ENCODE measurements around a stretch of chr18.

DNA sequence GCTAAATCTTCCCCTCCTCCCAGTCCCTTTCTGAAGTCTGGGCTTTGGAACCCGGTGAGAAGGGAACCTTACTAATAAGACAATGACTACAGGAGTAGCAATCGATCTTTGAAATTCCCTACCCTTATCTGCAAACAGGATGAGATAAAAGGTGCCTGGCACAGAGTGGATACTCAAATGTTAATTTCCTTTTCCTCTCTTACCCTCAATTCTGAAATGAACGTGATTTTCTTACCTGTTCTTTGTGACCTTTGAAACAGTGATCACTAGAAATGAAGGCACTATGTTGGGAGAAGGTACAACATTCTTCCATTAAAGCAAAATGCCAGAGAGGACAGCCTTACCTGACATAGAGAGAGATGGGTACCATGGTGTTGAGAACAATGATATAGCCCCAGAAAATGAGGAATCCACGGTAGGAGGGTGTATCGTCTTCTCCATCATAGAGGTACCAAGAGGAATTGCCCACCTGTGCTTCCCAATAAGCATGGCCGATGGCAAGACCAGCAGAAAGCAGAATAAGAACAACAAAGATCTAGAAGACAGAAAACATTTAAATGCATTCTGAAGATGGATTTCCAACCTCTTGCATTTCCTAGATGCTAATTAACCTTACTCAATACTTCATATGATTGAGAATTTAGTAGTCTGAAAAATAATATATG is 70.0 kb upstream of the NARS1 start:
- PRO-cap = no peak

DNA sequence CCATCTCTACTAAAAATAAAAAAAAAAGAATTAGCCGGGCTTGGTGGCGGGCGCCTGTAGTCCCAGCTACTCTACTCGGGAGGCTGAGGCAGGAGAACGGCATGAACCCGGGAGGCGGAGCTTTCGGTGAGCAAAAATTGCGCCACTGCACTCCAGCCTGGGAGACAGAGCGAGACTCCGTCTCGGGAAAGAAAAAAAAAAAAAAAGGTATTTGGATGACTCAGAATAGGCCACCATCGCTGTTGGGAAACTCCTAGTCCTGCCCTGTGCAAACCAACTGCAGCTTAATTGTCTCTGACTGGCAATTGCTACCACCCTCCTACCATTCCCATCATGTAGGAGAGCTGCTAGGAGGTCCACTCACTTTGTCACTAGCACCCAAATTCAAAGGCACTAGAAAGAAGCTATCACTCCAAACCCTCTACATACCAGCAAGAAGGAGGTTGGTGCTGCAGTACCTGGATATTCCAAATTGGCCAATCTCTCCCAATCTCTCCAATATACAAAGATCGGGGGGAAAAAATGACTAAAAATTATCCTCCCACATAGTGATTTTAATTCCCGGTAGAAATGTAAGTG is 43.4 kb downstream of the ATP8B1 start:
- PRO-cap = no peak

GRCh38 chr18:57776722-57777424 is 26.2 kb downstream of the ATP8B1 start:
- PRO-cap = no peak

GRCh38 chr18:57793397-57794275 is 9.5 kb downstream of the ATP8B1 start:
- PRO-cap = no peak

DNA sequence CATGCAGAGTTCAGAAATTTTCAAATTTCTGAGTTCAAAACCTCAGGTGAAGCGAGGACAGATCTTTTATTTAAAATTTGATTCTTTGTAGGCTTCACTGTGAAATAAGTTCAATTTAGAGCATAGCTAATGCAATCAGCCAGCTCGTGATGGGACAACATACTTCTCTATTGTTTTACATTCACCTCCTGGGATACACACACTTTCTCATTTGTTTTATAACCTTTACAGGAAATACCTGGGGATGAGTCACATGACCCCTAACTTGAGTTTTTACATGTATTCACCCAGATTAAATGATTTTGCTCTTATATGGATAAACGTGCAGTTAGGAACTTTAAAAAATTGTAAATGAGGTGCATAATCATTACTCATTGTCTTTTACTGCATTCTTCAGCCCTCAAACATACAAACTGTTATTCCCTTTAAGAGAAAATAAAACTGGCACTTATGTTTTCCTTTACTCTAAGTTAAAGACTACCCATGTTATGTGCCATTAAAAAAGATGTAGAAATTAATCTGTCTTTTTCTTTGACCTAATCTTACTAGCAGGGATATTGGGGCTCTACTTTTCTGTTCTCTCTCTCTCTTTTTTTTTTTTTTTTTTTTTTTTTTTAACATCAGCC is 152.2 kb downstream of the NEDD4L start:
- PRO-cap = no peak

DNA sequence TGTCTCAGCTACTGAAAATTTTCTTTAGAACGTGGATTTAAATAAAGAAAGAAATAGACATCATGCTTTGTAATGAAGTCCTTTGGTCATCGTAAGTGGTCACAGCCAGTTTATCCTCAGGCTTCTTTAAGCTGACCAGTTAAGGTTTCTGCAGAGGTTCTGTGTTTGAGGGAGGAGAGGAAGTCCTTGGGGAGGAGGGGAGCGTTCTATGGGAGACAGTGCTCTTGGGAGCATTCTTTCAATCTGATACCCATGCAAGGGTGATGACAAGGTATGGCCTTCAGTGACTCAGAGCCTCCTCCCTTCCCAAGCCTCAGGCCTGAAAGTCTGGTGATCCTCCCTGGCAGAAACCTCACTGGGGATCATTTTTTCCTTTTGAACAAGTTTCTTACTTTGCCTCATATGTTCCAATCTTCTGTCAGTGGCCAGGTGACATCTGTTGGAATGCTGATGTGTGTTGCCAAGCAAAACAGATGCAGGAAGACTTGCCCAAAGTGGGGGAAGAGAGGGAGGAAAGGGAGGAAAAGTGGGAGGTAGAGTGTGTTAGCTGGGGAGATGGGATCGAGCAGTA is 224.7 kb downstream of the NEDD4L start:
- PRO-cap = no peak

DNA sequence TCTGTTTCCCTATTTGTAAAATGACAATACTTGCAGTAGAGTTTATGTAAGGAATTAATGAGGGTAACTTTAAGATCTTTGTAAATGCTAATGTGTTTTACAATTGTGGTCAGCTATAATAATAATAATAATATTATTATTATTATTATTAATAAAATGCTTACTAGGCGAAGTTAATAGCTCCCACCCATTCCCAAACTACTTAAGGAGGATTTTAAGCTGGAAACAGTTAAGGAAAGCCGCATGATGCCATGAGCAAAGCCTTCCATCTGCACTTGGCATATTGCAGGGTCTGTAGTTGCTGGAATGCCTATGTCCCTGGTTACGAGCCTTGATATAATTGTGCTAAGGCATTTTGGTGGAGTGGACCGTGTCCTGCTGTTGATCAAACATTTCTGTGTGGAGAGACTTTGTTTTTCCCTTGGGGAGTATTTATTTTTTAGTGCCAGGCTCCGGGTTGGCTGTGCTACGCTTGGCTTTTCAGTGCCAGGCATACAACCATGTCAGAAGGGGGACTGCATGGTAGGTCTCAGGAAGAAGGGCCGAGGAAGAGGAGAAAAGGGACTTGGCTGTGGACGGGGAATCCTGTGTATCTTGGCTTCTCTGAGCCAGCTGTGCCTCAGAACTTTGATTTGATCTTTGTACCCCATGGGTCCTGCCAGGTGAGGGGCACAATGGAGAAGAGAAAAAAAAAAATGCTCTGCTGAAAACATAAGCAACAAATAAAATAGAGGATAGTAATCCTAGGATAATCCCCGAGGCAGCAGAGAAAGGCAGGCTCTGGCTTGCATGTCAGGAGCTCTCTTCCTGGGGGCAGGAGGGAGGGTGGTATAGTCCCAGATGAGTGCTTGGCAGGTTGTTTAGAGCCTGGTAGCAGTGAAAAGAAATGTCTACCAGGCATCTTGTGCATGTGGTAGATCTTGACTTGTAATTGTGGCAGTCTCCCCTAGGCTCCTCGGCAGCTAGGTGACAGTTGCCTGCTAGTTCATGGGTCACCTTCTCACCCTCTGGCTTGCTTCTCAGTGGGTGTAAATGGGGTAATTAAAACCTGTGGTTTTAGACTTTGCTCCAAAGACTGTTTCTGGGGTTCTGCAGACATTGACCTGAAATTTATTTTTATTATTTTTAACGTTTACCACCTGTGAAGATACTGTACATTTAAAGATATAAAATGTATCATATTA is 232.9 kb downstream of the NEDD4L start:
- PRO-cap = no peak

- PRO-cap = no peak
Observed at GRCh38 chr18:58310393-58311039, 266.5 kb downstream of the NEDD4L start.

GRCh38 chr18:58315468-58316341 is 271.7 kb downstream of the NEDD4L start:
- PRO-cap = no peak

DNA sequence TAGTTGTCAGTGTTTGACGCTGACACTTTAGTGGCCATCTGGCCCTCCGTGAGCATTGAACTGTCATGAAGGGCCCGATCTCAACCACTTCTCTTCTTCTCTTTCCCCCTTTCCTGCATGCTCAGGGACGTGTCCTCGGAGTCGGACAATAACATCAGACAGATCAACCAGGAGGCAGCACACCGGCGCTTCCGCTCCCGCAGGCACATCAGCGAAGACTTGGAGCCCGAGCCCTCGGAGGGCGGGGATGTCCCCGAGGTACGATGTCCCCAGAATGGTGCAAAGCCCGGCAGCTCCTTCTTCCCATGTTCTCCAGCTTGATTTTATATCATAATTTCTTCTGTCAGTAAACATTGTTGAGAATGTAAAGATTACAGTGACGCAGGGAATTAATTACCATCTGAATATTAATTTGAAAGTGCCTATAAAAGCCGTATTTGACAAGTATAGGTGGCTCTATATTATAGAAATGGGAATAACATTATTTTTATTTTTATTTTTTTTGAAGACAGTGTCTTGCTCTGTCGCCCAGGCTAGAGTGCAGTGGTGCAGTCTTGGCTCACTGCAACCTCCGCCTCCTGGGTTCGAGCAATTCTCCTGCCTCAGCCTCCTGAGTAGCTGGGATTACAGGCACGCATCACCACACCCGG is 285.0 kb downstream of the NEDD4L start:
- PRO-cap = no peak

- PRO-cap = no peak
Observed at GRCh38 chr18:58340529-58341148, 288.3 kb downstream of the ALPK2 start.

DNA sequence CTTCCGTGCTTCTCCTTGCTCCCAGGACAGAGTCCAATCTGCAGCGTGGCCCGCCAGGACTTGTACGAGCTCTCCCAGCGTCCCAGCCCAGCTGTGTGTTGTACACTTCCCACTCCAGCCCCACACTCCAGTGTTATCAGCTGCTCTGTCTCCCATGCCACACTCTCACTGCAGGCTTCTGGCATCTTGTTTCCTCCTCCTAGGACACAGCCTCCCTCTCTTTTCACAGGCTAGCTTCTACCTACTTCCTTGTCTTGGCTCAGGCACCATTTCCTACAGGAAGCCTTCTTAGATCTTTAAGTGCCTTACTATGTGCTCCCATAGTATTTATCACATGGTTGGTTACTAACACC is 199.4 kb downstream of the ALPK2 start:
- PRO-cap = no peak

- PRO-cap = no peak
Observed at GRCh38 chr18:58444123-58444854, 184.6 kb downstream of the ALPK2 start.

GRCh38 chr18:58452900-58453940 is 175.7 kb downstream of the ALPK2 start:
- PRO-cap = no peak

DNA sequence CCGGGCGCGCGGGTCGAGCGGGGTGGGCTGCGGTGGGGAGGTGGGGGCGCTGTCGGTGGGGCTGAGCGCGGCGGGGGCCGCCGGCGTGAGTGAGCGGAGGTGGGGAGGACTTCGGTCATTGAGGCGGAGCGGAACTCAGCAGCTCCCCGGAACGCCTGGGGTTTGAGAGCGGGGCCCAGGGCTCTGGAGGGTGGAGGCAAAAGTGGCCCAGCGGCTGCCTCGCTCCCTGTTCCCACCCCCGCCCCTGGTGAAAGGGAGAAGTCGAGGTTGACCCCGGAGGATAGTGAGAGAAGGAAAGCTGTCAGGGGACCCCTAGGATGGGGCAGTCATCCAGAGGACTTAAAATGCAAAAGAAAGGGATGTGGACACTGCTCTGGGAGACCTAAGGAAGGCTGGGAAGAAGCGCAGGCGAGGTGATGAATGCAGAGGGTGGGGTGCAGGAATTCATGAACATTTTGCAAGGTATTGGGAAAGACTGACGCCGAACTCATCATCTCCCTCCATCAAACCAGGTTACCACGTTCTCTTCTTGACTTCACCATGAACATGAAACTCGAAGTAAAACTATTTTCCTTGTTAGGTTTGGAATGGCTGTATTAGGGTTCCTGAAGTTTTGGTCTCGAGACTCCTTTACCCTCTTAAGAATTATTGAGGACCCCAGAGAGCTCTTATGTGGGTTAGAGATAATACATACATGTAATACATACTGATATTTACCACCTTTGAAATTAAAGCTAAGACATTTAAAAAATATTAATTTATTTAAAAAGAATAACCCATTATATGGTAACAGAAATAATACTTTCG is 813 bp downstream of the MALT1 start:
- PRO-cap = no peak

DNA sequence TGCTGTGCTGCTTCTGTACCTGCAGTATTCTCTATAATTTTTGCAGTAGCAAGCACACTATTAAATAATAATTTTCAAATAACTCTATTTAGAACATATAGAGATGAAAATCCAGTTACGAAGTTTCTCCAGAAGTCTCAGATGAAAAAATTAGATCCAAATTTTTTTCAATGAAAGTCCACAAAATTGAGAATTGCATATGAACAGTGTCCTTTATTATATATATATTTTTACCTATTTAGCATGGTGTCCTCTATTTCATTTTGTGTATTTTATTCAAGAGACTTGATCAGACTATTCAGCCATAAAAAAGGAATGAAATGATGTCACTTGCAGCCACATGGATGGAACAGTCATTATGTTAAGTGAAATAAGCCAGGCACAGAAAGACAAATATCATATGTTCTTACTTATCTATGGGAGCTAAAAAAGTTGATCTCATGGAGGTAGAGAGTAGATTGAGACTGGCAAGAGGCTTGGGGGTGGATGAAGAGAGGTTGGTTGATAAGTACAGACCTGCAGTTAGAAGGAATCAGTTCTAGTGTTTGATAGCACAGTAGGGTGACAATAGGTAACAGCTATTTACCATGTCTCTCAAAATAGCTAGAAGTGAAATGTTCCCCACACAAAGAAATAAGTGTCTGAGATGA is 40.9 kb downstream of the MALT1 start:
- PRO-cap = no peak

- PRO-cap = no peak
Observed at GRCh38 chr18:58721650-58722247, 50.5 kb downstream of the MALT1 start.

DNA sequence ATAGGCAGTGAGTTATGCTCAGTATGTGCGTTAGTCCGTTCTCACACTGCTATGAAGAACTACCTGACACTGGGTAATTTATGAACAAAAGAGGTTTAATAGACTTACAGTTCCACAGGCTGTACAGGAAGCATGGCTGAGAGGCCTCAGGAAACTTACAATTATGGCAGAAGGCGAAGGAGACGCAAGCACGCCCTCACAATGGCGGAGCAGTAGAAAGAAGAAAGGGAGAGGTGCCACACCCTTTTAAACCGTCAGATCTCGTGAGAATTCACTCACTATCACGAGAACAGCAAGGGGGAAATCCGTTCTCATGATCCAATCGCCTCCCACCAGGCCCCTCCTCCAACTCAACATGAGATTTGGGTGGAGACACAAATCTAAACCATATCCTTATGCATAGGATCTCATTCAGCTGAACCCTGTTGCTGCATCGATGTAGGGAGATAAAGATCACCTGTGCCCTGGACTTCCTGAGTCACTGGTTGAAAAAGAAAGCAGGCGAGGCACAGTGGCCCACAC is 84.6 kb upstream of the ZNF532 start:
- PRO-cap = unidirectional peak, minus-strand start at position 222 of the sequence

DNA sequence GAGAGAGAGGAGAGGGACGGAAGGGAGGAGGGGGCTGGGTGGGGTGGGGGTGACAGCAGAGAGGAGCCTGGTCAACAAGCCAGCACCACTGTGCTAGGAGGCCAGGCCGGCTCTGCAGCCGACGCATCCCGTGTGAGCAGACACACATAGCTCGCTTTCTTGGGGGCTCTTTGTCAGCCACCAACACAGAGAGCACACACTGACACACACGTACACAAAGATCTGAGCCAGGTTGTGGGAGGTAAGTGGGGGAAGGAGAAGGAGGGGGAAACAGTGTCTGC is 448 bp upstream of the ZNF532 start:
- PRO-cap = bidirectional peak, plus-strand start at position 244 of the sequence, minus-strand start at position 114 of the sequence

DNA sequence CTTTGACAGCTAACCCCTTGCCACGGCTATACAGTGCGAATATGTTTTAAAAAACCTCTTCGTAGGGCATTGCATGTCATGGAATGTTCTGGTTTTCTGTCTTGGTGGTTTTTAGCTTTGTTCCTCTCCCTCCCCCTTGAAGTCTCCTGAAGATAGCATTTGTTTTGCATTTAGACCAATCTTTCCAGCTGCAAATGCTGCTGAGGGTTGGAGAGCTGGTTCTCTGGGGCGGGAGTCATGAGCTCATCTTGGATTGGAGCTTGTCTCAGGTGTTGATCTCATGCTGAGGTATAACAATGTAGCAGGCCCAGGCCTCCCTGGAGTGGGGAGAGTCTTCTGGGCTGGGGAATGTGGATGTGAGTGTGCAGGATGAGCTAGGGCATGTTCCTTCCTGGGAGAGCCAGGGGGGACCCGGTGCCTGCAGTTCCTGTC is 2.5 kb downstream of the ZNF532 start:
- PRO-cap = no peak

All from A673 (cell line).